ENCODE data around the genes CTBP1 and UVSSA.

DNA sequence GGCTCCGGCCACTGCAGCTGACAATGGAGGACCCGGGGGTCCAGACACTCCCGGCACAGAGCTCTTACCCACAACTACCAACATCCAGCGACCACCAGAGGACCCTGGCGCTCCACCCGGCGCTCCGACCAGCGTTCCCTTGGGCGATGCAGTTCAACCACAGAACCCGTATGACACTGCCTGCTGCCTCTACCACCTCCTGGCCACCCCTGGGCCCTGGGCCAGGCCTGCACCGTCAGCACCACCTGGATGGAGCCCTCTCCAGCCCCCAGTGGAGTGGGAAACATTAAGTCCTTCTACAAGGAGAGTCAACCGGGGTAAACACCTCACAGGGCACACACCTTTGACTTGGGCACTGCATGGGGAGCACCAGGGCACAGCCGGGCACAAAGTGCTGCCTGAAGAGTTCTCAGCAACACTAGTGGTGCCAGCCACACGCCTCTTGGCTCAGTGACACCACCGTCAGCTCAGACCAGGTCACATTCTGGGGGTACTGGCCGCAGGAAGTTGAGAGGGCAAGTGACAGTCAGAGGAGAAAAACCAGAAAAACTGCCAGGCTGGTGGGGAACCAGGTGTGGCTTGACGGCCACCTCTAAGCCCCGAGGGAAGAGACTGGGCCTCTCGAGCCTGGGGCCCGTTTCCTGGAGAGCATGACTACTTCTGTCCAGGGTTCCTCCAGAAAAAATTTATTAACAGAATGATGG is 2.6 kb downstream of the CTBP1 start:
- PRO-cap = no peak

- PRO-cap = bidirectional peak, plus-strand start at chr4:1248890, minus-strand start at chr4:1248706
Observed at GRCh38 chr4:1248630-1249008, 311 bp downstream of the CTBP1 start.

DNA sequence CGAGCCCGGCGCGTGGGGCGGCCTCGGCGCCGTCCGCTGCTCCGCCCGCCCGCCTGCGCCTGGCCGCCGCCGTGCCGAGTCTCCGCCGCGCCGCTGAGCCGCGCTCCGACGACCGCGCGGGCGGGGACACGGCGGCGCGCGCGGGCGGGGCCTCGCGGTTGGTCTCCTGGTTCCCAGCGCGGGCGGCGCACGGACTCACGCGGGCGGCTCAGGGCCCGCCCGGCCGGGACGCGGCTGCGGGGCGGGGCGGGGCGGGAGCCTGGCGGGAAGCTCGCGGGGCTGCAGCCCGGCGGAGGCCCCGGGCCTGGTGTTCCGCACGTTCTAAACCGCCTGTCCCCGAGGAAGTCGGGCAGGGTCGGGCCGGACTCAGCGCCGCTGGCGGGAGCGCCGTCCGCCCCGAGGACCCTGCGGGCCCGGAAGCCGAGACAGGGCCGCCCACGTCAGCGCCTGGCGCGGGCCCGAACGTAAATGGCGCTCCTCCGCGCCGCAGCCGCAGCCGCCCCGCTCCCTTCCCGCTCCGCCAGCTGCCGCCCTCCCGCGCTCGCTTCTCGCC is at the start of gene CTBP1:
TSS of gene CTBP1 (minus strand) at position 122 of the 553 bp plus-strand sequence.
- PRO-cap = bidirectional peak, plus-strand start at position 247 of the sequence, minus-strand start at position 84 of the sequence

GRCh38 chr4:1293664-1294365 is 4.1 kb downstream of the MAEA start:
- PRO-cap = no peak

DNA sequence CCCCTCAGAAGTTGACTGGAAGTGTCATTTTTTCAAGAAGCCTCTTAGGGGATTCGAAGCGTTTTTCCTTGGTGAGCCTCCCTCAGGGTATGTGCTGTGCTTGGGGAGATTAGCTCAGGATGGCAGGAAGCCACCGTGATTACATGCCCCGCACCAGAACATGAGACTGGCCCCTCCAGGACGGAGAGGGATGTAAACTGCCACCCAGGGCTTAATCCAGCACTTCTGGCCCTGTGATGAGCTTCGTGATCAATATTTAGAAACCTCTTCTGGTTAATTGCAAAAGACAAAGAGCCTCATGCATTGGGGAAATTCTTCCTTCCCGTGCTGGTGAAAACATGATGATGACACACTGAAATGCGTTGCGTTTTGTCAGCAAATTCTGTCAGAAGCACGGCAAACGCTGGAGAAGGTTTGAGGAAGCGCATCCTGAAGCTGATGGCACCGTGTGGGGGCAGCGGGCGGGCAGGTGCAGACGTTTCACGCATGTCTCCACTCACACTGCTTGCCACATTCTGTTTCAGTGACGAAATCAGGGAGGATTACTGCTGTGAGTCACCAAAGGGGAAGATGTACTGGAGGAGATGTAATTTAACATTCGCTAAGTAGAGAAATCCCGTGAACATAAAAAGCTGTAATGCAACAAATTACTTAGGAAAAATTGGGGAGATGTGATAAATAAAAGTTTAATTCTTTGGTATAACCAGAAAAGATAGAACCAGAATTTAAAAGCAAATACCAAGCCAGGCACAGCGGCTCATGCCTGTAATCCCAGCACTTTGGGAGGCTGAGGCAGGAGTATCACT is 11.3 kb downstream of the MAEA start:
- PRO-cap = no peak

- PRO-cap = no peak
Observed at GRCh38 chr4:1311965-1312298, 22.2 kb downstream of the MAEA start.

GRCh38 chr4:1346155-1346834 is 713 bp upstream of the UVSSA start:
- PRO-cap = unidirectional peak, minus-strand start at chr4:1346697

DNA sequence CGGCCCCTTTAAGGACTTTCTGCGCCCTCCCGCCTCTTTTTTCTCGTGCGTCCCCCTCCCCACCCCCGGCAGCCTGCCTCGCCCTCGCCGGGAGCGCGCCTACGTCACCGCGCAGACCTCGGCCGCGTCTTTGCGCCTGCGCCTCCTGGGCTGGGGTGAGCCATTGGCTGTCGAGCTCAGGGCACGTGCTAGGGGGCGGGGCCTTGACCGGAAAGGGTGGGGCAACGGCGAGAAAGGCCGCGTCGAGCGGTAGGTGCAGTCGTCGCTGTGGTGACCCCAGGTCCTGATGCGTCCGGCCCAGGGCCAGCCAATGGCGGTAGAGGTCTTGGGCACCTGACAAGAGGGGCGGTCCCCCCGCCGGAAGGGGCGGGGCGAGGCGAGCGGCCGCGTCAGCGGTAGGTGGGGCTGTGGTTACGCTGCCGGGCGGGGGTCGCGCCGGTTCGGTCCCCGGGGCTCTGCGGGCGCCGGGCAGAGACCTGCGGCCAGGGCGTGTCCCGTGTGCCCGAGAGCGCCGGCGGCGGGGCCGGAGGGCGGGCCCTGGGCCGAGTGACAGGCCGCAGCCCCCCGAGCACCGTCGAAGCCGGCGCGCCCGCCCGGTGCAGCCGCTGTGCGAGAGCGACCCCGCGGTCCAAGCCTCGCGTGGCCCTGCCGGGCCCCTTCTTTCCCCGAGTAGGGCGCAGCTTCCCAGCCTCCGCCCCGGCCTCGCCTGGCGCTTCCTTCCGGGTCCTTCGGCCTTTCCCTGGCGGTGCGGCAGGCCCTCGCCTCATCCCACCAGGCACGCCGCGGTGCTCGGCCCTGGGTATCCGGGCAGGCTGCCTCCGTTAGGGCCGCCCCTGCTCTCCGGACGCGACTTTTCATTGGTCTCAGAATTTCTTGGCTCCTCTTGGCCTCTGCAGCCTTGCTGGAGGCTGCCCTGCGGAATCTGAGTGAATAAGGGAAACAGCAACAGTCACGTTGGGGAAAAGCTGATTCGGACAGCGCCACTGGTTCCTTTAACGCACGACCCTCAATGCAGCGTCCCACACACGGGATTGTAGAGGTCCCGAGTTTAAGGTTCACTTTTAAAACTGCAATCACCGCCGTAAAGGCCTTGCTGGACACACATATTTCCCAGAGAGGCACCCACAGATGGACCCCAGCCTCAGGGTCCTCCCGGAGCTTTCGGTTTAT is at the start of gene UVSSA:
TSS of gene UVSSA (plus strand) at position 374 of the 1,170 bp plus-strand sequence.
- PRO-cap = bidirectional peak, plus-strand start at position 259 of the sequence, minus-strand start at position 68 of the sequence; bidirectional peak, plus-strand start at position 414 of the sequence, minus-strand start at position 285 of the sequence

DNA sequence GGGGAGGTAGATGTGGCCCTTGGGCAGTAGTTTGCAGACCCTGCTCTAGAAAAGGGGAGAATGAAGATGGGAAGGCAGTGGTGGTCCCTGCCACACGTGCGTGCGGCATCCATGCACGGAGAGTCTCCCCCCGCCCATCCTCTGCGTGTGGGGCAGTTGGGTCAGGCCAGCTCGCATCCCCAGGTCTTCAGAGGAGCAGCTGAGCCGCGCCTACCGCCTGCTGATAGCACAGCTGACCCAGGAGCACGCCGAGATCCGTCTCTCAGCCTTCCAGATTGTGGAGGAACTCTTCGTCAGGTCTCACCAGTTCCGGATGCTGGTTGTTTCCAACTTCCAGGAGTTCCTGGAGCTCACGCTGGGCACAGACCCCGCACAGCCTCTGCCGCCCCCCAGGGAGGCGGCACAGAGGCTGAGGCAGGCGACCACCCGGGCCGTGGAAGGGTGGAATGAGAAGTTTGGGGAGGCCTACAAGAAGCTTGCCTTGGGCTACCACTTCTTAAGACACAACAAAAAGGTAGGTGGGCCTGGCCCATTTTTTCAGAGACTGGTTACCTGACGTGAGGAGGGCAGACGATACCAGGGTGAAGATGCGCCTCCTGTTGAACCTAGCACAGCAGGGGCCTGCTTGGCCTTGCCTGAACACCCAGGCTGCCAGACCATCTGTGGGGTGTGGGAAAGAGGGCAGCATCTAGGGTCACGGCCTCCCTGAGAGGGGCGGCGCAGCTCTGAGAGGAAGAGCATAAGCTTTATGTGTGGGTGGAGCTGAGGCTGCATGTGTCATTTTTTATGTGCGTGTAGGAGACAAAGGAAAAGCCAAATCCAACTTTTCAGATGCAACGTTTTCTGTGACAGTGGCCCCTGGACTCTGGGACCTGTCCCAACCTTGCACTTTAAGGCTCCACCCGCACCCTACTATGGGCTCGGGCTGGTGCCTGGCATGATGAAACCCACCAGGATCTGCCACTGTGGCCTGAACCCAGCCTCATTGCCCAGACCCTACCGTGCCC is 2.6 kb downstream of the UVSSA start:
- PRO-cap = no peak

- PRO-cap = no peak
Observed at GRCh38 chr4:1365250-1365577, 18.2 kb downstream of the UVSSA start.

DNA sequence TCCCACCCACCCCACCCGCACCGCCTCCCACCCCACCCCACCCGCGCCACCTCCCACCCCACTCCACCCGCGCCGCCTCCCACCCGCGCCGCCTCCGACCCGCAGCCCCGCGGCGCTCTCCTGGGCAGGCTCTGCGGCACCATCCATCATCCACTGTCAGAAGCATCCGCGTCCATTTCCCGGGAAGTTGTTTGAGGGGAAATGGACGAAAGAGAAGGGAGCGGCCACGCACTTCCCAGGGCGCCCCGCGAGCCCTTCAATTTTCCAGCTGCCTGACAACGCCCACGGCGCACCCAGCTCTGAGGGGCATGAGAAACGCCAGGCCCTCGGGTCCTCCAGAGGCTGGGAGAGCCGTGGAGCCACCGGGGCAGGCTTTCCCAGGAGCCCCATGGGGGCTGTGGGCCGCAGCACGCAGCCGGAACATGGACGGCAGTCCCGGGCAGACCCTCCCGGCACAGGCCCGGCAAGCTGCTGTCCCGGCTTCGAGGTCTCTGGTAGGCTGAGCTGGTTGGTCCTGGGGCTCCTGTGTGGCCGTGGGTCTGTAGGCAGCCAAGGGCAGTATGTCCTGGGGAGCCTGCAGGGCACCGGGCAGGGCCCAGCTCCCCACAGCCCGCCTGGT is 115.3 kb downstream of the FAM53A start:
- PRO-cap = bidirectional peak, plus-strand start at position 199 of the sequence, minus-strand start at position 144 of the sequence

DNA sequence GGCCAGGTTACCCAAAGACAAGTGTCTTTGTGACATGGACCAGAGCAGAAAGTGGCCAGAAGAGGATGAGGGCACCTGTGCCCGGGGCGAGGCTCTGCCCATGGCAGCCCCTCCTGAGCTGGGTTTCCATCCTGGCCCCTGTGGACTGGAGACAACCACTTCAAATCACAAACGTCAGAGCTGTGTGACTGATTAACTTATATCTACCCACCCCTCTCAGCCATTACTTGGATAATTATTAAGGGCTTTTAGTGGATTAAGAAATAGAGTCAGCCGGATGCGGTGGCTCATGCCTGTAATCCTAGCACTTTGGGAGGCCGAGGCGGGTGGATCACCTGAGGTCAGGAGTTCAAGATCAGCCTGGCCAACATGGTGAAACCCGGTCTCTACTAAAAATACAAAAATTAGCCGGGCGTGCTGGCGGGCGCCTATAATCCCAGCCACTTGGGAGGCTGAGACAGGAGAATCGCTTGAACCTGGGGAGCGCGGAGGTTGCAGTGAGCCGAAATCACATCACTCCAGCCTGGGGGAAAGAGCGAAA is 1.7 kb upstream of the FAM53A start:
- PRO-cap = no peak

DNA sequence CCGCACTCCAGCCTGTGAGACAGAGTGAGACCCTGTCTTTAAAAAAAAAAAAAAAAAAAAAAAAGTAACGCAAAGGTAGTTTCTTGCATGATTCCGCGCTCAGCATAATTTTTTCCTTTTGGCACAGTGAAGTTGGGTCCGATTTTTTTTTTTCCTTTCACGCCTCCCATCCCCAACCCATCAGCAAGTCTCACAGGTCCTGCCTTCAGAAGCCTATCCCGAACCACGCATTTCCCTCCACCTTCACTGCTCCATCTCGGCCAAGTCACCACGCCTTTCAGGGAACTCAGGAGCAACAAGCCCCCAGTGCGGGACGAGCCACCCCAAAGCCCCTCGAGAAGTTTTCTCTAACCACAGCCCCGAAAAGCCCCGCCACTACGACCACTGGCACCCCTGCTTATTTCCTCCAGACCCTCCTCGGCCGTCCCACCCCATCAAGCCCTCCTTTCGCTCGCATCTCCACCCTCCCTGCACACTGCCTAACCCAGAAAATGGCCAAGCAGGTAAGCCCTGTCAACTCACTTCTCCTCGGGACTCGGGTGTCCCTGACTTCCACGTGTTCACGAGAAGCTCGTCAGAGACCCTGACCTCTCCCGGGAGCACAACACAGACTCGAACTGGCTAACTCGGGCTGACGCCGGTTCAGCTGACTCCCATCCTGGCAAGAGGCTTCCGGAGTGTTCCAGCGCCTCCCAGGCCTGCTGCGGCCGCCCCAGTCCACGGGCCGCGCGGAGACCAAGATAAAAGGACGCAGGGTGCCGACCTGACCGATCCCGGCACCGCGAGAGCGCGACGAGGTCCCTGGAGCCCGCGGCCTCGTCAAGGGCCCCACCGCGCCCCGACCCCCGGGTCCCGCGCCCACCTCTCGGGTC is 871 bp downstream of the SLBP start:
- PRO-cap = bidirectional peak, plus-strand start at position 743 of the sequence, minus-strand start at position 614 of the sequence

- PRO-cap = no peak
Observed at GRCh38 chr4:1873755-1874235, 2.6 kb downstream of the NSD2 start.

GRCh38 chr4:1887395-1888027 is 16.3 kb downstream of the NSD2 start:
- PRO-cap = no peak

- PRO-cap = unidirectional peak, plus-strand start at chr4:2241218
Observed at GRCh38 chr4:2240761-2241381, 1.1 kb downstream of the HAUS3 start.

GRCh38 chr4:2266229-2266468 is 4.2 kb upstream of the MXD4 start:
- PRO-cap = no peak

GRCh38 chr4:2270138-2270741 is 8.3 kb upstream of the MXD4 start:
- PRO-cap = no peak

- PRO-cap = no peak
Observed at GRCh38 chr4:2361230-2362214, 56.9 kb downstream of the ZFYVE28 start.

GRCh38 chr4:2365203-2365849 is 53.1 kb downstream of the ZFYVE28 start:
- PRO-cap = no peak

Data from bronchial lymph node (tissue), 1 donor.